Placental pericyte (primary cell): Measurements from ENCODE around the gene UBE2E2.

DNA sequence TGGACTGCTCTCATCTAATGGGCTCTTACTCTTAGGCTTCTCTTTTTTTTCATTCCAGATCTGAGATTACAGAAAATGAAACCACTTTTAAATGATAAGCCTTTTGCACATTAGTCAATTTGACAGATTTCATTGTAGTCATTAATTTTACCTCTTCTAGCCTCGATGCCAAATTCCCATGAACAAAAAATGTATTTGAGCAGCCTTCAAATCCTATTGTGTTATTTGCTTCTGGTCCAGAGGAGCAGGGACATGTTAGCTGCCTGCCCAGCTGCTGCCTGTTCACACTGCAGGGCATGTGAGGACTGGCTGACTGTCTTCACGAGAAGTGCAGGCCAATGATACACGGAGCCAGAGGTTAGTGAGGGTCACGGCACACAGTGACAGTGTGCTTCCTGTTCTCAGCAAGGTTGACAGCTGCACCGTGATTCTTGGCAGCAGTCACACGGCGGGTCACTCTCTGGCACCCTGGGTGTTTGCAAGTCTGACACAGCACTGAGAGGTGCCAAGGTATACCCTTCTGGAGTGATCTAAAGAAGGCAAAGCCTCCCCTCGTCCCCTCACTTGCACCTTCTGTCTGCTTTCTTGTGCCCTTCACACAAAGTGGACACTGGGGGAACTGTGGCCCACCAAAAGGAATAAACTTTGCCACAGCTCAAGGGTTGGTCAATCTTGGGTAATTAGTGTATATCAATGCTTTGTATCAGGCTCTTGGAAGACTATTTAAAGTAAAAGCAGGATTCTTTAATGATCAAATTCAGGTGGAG lies 40.9 kb downstream of the KAT2B start:
- CAGE, long polyA plus RNA: no peak

DNA sequence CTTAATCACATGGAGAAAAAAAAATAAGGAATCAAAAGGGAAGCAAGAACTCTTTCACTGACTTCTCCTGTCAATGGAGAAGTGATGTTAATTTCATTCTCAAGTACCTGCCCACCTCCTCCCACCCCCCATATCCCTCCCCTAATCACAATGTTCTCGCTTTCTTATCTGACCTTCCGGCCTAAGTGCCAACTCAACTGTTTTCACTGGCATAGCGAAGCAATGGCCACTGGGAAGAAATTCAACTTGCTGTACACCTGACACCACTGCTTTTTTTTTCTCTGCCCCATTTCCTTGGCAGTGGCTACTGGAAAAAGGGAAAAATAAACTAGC lies 3.8 kb downstream of the SGO1 start:
- CAGE, long polyA plus RNA: no peak

DNA sequence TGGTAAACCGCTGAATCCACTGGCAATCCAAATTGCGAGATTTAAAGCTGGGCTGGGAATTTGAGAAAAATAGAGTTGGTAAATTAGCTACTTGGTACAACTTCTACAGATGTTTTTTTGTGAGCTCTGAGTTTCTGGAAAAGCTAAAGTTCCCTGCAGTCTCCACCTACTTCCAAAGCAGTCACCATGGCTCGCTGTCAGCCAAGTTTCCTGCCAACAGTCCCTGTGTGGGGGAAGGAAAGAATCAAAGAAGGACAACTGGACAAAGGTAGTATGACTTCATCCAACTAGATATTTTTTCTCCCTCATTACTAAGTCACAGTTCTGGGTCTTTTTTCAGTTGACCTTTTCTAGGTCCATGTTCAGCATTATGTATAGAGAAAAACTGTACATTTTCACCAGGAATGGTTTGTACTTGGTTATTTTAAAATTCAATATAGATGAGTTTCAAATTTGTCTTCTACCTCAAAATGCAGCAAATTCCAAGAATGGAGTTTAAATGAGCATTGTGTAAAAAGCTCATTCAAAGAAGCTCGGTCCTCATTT lies 105.4 kb downstream of the ZNF385D start:
- CAGE, long polyA plus RNA: no peak

DNA sequence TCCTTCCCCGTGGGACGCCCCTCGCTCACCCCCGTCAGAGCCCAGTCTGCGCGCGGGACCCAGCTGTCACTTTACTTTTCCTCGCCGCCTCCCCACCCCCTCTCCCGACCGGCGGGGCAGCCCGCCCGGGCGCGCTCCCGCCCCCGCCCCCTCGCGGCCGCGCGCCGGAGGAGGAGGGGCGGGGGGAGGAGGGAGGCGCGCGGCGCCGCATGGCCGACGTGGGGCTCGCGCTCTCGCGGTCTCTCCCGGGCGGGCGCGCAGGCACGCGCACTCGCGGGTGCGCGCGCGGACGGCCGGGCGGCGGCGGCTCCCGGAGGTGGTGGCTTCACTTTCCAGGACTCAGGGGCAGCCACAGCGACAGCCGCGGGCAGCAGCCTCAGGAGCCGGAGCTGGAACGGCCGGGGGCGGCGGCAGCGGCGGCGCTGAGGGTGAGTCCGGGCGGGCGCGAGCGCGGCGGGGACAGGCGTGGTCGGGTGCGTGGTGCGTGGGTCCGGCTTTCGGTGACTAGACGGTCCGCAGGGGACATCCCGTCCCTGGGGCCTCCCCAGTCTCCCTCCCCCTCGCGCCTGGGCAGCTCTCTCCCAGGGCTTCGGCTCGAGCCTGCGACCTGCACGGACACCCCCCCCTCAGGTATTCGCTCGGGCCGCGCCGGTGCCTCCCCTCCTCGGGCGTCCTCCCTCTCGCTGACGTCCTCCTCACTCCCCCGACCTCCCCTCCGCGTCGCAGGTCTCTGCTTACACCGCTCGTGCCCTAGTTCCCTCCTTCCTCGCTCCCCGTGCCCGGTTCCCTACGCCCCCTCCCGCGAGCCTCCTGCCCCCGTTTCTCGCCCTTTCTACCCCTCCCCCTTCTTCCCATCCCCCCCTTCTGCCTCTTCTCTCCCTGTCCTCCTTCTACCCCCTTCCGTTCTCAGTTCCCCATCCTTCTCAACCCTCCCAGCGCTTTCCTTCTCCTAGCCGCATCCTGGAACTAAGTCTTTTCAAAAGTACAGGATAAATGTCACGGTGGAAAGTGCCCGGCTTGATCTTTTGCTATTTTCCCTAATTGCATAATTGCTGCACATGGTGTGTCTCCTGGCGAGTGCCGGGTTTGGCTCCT lies at the start of gene UBE2E2:
Gene UBE2E2 (plus strand): TSS at position 493 of the 1,095 bp plus-strand sequence.
- CAGE, long polyA plus RNA: no peak

DNA sequence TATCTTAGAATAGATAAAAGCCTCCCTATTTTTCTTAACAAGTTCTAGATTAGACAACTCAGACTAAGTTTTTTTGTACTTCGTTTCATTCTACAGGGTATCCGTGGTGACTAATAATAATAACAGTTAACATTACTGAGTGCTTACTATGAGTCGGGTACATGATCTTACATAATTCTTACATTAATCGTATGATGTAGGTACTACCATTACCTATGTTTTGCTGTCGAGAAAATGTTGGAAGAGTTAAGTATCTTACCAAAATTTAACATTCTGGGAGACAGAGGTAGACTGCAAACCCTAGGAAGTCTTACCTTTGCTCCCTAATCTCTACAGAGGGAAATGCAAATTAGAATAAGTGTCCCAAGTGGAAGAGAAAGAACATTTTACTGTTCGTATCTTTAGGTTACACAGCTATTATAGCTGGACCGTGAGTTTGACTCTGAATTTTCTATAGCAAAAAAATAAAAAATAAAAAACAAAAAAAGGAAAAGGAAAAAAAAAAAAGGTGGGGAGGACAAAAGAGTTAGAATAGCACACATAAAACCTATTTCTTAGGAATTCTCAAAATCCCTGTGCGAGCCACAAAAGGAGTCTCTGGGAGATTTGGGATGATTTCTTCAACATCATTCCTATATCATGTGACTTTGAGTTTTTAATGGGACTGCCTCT lies 60.9 kb downstream of the UBE2E2 start:
- CAGE, long polyA plus RNA: no peak

DNA sequence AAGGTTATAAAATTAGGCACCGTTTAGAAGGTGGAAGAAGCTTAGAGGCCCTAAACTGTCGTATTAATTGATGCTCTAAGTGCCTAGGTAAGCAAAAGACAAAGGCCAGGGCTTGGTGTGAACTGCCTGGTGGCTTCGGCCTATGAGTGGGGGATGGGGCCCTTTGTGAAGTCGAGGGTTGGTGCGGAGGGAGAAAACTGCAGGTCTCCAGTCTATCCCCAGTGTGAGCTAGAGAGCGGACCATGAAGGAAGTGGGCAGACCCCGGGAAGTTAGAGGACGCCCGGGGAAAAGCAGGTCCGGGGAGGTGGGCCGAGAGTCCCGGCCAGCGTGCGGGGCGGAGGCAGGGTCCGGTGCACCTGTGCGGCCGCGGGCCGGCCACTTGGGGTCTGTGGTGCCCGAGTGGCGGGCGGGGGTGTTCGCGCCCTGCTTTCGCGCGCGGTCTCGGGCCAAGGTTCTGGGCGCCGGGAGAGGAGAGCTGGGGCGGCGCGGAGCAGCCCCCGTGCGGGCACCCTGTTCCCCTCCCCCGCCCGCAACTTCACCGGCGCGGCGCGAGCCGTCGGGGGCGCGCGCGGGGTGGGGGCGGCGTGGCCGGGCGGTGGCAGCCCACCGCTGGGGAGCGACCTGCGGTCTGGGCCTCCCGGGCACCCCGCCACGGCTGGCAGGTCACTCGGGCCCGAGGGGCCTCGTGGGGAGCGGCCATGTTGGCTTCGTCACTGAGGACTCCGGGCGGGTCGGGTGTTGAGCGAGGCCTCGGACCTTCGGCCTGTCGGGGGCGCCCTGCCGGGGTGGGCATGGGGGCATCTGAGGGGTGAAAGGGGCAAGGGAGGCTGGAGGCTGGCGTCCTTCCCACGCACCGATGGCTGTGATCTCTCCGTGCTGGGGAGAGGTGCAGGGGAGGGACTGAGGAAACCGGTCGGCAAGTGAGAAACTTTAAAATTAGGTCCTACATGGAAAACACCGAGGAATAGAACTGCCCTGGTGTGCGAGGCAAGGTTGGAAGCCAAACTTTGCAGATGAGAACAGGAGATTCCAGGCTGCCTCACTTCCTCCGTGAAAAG lies 4.8 kb downstream of the UBE2E1 start:
- CAGE, long polyA plus RNA: no peak

- CAGE, long polyA plus RNA: no peak
These were observed 36.8 kb downstream of the NR1D2 start for GRCh38 chr3:23981886-23982257.

- CAGE, long polyA plus RNA: no peak
These were observed 150.2 kb downstream of the NR1D2 start for GRCh38 chr3:24095347-24095564.

- CAGE, long polyA plus RNA: no peak
These were observed 43.1 kb downstream of the THRB start for GRCh38 chr3:24451391-24452118.

GRCh38 chr3:24519023-24519729 lies 24.5 kb upstream of the THRB start:
- CAGE, long polyA plus RNA: no peak

GRCh38 chr3:25568450-25568989 lies 96.2 kb downstream of the TOP2B start:
- CAGE, long polyA plus RNA: no peak

DNA sequence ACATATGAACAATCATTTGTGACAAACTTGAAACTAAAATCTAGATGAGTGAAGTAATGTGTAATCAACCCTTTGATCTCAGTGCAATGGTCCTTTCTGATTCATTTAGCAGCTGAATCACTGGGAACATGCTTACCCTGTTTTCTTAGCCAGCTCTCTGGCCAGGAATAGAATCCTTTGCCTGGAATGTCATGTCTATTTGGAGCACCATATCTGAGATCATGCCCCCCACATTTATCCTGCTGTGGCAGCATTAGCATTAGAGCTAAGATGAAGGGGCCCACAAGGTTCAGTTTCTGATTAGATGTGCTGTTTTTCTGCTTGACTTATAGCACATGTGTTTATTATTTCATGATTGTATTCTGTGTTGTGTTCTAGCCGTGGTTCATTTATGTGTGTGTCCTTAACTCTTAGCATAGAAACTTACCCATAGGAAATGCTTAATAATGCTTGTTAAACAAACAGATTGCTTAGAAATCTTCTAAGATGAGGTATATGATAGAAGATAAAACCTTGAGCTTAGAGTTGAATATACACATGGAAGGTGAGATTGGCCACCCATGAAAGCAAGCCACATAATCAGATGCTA lies 309.9 kb downstream of the OXSM start:
- CAGE, long polyA plus RNA: no peak

- CAGE, long polyA plus RNA: no peak
These were observed 316.2 kb downstream of the OXSM start for GRCh38 chr3:26106076-26106593.

GRCh38 chr3:27366233-27366740 lies 2.9 kb downstream of the NEK10 start:
- CAGE, long polyA plus RNA: no peak

DNA sequence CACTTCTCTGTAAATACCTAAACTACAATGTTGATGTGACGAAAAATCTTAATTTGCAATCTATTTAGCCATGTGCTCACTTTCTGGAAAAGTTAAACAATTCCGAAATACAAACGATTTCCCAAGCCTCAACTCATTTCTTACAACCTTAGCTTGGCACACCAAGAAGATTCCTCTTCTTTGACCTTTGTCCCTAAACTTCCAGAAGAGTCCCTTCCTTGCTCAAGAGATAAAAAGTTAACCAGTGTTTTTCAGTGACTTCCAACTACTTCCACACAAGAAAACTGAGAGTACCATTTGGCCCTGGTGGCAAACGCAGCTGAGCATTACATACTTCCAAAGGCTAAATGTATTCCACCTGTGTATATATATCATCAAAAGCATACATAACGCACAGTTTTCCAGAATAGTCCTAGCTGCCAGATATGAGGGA lies 57.0 kb upstream of the NEK10 start:
- CAGE, long polyA plus RNA: no peak

GRCh38 chr3:27533029-27533590 lies 48.9 kb upstream of the SLC4A7 start:
- CAGE, long polyA plus RNA: no peak

DNA sequence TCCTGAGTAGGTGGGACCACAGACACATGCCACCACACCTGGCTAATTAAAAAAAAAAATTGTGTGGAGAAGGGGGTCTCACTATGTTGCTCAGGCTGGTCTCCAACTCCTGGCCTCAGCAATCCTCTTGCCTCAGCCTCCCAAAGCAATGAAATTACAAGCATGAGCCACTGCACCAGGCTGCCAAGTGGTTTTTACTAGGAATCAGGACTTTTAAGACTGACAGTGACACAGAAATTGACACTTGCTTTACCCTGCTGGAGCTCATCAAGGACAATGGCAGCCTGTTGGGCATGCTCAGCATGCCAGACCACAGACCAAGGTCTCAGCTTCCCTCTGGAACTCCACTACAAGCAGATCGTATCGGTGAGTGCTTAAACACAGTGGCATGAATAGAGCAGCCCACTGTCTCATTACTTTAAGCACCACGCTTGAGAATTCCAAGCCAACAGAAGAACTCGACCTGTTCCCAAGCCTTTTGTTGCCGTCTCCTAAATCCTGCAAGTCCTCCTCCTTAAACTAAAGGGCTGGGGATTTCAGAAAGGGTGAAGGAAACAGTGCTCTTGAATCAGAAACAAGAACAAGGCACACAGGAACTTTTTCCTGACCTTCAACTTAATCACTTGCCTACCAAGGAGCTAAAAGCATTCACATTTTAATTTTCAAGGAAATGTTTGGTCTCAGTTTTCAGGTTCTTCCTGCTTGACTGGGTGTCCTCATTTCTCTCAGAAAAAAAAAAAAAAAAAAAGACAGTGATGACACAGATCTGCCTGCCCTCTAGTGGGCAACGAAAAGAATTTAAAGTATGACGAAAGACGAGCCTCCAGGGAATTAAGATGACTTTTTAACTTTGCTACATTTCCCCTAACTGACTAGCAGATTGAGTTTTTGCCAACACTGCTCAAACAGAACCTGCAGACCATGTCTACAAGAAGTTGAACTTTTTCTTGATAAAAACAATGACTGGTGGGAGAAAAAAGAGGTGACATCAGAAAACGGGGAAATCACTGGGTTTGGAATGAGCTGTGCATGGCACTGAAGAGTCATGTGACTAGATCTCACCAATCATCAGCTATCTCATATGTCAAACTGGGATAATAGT lies 41.2 kb downstream of the EOMES start:
- CAGE, long polyA plus RNA: no peak

DNA sequence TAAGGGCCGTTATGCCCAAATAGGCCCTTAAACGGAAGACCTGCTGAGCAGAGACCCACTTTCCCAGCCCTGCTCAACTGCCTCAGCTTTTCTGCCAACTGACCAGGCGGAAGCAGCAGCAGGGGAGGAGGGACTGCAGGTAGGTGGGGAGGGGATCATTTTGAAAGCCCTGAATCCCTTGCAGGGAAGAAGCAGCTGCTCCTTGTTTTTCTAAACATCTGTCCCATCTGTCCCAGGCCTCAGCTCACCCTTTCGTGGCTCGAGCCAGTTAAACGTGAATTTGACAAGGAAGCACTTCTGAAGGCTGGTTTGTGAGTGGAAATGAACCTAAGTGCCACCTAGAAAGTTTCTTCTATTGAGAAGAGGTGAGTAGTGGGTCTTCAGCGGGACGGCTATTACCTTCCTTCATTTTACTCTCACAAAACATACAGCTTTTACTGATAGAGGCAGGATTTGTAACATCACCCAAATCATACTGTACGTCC lies 883 bp upstream of the CMC1 start:
- CAGE, long polyA plus RNA: no peak

GRCh38 chr3:29693800-29694331 lies 413.0 kb downstream of the RBMS3 start:
- CAGE, long polyA plus RNA: no peak

- CAGE, long polyA plus RNA: no peak
These were observed 428.1 kb downstream of the RBMS3 start for GRCh38 chr3:29708851-29709402.